A375 (cell line): Measurements from ENCODE around the genes SLK and ITPRIP.

DNA sequence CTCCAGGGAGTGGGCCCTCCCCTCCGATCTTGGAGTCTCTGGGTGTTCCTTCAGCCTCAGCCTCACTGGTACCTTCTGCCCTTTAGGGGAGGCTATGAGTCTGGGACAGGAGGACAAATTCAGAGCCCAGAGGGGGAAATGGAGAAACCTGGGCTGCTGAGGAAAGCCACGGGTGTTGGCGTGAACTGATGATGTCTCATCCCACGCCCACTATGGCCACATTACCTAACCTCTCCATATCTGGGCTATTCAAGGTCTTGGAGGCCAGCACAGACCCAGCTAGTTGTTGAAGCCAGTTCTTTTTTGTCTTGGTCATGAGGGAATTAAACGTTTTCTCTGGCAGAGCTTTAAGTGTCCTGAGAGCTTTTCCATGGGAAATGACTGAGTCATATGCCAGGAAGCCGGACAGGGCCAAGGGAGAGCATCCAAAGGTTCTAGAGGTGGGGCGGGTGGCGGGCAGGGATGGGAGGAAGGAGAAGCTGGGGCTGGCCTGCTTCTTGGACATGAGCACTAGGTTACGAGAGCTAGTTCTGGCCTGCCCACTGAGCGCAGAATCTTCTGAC lies 6.1 kb downstream of the CALHM2 start:
- RAMPAGE, long total RNA, result no peak

DNA sequence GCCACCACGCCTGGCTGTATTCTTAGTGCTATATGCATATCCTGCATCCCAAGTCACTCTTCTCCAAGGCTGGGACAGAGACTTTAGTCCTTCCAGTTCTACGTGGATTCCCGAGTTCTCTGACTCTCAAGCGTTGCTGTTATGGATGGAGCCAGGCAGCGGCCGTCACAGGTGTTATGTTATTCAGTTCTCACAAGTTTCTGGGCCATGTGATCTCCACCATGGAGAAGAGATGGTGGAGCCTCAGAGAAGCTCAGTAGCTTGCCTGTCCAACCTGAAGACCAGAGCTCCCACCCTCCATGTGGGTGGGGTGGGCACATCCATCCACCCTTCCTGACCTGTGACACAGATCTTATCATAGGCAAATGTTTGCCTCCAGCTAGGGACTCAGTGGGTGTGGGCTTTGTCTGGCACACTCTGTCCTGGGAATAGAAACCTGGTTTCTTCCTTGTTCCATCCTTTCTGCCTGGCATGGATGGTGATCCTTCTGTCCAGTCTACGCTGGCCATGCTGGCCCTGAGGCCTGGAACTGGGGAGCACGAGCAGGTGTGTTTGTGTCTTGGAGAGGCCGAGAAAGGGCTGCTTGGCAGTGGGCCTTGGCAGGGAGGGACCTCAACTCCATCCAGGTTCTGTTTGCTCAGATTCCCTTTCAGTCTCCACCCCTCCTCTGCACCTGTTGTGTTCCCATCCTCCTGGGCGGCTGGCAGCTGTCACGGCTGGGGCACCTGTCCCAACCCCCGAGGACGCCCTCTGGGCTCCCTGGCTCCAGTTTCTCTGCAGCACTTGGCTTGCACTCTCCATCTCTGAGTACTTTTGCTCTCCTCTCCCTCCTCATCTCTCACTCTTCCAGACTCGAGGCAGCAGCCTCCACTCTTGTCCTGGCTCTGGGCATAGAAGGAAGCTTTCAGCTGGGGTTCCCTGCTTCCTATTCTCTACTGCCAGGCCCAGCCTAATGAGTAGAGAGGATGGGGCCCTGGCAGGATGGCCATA lies 55.4 kb downstream of the NEURL1 start:
- RAMPAGE, long total RNA, result no peak

GRCh38 chr10:103599292-103600001 lies 105.9 kb downstream of the NEURL1 start:
- RAMPAGE, long total RNA, result no peak

DNA sequence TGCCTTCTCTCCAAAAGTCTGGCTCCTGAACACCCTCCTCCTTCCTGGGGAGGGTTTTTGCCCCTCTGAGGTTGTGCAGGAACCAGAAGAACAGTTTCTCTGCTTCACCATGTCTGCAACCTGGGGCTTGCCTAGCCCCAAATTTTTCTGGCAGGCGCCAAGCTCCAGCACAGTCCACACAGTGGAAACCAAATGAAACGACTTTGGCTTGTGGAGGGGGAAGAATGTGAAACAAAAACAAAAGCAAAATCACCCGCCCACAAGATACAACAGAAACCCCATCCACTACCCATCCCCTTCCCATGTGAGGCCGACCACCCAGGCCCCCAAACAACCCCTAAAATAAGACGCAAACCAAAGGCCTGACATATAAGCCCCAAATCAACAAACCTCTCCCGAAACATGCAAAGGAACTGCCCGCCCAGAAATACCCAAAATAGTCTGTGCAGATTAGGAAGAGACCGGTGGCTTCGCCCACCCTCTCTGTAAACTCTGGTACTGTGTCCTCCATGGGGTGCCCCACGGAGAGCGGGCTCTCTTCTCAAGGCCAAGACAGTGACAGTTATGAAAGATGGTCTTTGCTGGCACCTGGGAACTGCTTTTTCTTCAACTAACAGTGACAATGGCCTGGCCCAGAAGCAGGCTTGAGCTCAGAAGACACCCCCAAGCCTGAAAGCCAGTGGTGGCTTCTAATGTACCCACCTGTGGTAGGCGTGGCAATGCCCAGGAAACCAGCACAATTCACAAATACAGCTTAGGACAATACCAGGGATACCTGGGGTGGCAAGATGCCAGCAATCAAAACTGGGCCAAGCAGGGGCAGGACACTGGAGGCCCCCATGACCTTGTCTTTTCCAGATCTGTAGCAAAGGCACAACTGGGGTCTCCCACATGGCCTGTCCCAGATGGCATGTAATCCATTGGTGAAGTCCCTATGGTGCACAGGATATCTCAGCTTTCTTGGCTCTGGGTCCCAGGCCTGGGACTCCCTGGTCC lies 107.4 kb downstream of the NEURL1 start:
- RAMPAGE, long total RNA, result no peak

GRCh38 chr10:103659736-103660094 lies 166.2 kb downstream of the NEURL1 start:
- RAMPAGE, long total RNA, result no peak

- RAMPAGE, long total RNA, result no peak
Measured at GRCh38 chr10:103665269-103666104, 172.0 kb downstream of the NEURL1 start.

- RAMPAGE, long total RNA, result no peak
Measured at GRCh38 chr10:103693003-103693897, 162.1 kb downstream of the SH3PXD2A start.

- RAMPAGE, long total RNA, result no peak
Measured at GRCh38 chr10:103746372-103747650, 108.6 kb downstream of the SH3PXD2A start.

DNA sequence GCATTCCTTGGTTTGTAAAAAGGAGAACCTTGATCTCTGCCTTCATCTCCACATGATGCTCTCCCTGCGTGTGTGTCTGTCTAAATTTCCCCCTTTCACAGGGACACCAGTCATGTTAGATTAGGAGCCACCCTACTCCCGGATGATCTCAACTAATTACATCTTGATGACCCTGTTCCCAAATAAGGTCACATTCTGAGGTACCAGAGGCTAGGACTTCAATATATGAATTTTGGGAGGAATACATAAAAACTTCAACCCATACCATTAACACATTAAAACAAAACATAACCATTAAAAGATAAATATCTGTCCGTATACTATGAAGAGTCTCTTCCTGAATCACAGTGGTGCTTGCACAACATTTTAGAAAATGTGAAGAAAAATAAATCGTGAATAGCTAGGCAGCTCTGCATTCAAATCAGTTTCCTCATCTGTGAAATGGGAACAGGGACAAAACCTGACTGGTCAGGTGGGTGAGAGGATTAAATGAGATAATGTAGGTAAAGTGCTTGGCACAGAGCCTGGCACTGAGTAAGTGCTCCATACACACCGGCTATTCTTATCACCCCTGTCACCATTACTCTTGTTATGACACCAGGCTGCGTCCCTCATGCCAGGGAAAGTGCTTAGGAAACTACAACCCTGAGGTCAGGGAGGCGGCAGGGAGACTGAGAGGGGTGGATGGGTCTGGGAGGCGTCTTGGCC lies 78.6 kb downstream of the SH3PXD2A start:
- RAMPAGE, long total RNA, result no peak

GRCh38 chr10:103814536-103814955 lies 40.8 kb downstream of the SH3PXD2A start:
- RAMPAGE, long total RNA, result no peak

- RAMPAGE, long total RNA, result no peak
Measured at GRCh38 chr10:103894241-103894935, 23.6 kb downstream of the STN1 start.

- RAMPAGE, long total RNA, result no peak
Measured at GRCh38 chr10:103967075-103968151, at the start of gene SLK. TSS of gene SLK (plus strand) at chr10:103967140.

DNA sequence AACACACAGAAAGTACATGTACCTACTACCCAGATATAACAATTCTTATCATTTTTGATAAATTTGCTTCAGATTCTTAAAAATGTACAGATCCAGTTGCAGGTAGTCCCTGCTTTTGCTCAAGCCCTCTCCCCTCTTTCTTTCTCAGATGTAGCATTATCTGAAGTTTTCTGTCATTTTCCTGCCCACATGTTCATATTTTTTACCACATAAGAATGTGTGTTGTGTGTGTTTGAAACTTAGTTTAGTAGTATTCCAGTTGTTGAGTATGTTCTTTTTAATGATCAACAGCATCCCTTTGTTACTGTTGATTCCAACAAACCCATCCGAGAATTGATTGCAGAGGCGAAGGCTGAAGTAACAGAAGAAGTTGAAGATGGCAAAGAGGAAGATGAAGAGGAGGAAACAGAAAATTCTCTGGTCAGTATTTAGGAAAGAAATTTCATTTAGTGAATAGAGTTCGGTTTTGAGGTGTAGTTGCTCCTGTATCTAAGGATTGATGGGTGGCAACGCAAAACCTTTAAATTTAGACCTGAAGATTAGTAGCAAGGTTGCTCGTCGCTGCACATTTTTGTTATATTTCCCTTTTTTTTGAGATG lies 34.3 kb downstream of the SLK start:
- RAMPAGE, long total RNA, result no peak

GRCh38 chr10:104008096-104008634 lies 41.2 kb downstream of the SLK start:
- RAMPAGE, long total RNA, result no peak

GRCh38 chr10:104027850-104028522 lies 57.7 kb downstream of the COL17A1 start:
- RAMPAGE, long total RNA, result no peak

GRCh38 chr10:104076834-104077336 lies 8.8 kb downstream of the COL17A1 start:
- RAMPAGE, long total RNA, result no peak

DNA sequence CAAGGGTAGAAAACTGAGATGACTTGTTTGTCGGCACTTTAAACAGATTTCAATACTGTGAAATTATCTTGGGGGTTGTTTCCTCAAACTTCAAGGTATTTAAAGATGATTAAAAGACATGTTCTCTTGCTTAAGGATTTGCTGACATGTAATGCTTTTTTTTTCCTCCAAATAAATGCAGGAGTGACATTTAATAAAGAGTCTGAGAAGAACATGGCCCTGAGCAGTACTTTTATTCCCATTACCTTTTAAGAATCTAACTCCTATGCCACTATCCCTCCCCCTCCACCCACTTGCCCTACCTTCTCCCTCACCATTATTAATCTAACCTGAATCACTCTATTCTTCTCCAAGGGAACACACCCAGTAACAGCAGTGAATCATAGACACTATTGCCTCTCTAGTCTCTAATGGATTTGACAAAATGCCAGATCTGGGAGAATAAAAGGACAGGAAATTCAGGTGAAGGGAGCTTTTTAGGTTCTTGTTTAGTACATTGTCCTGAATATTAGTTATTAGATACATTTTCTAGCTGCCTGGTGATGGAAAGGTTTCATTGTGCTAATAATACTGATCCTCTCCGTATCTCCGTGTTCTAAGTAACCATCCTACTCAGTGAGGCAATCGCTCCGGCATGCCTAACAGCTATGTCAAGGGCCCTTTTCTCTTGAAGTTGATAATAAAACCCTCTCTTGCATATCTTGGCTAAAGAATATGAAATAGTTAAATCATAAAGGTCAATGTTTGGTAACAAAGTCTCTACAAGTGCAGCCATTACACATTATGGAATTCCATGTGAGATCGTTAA lies 4.2 kb upstream of the SFR1 start:
- RAMPAGE, long total RNA, result no peak

- RAMPAGE, long total RNA, result no peak
Measured at GRCh38 chr10:104328330-104328838, 9.9 kb downstream of the ITPRIP start.

DNA sequence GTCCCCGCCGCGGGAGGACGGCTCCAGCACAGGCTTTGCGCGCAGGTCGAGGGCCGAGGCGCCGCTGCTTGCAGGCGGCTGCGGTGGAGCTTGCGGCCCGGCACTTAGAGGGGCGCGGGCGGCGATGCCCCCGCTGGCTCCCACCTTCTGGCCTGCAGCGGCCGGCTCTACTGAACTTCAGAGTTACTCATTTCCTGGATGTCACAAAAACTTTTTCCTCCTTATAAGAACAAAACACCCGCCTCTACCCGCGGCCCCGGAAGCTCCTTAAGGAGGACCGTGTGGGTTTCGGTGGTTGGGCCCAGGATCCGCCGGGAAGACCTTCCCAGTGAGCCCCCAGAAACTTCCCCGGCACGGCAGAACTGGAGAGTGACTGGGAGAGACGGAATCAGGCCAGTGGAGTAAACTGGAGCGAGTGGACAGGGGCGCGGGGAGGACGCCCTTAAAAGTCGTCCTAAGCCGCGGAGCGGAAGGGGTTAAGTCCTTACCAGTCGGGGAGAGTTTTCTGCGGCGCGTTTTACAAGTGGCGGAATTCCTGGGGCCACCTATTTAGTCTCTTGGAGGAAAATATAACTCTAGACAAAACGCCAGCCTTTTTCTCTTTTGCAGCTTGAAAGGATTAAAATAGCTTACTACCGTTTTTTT lies at the start of gene ITPRIP:
Gene ITPRIP, minus strand, starts transcription at position 196 of the 645 bp plus-strand sequence.
- RAMPAGE, long total RNA, result no peak

GRCh38 chr10:104342616-104343346 lies 4.5 kb upstream of the ITPRIP start:
- RAMPAGE, long total RNA, result no peak